Ascending aorta (tissue), 1 donor: ENCODE data around the genes PLGLB1 and FOXI3.

DNA sequence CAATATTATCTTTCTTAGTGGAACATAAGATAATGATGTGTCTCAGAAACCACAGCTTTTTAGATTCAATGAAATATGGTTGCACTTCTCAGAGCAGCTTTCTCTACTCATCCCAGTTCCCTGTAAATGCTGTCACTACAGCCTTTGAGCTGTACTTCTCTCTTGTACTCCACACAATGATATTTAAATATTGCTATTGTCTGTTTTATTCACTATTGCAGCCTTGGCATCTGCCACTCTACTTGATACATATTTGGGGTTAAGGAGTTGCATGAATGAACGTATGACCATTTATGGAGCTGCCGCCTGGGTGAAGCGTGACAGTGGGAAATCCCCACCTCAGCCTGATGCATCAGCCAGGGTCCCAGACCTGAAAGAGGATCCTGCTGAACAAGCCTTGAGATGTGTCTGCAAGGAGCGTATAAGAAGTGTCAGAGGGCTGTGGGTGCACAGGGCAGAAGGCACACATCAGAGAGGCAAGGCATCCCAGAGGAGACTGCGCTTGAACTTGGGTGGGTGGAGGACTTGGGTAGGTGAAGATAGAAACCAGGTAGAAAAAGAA lies 39.1 kb downstream of the MRPL35 start:
- PRO-cap, result no peak

GRCh38 chr2:86251701-86252645 lies 52.7 kb downstream of the MRPL35 start:
- PRO-cap, result no peak

DNA sequence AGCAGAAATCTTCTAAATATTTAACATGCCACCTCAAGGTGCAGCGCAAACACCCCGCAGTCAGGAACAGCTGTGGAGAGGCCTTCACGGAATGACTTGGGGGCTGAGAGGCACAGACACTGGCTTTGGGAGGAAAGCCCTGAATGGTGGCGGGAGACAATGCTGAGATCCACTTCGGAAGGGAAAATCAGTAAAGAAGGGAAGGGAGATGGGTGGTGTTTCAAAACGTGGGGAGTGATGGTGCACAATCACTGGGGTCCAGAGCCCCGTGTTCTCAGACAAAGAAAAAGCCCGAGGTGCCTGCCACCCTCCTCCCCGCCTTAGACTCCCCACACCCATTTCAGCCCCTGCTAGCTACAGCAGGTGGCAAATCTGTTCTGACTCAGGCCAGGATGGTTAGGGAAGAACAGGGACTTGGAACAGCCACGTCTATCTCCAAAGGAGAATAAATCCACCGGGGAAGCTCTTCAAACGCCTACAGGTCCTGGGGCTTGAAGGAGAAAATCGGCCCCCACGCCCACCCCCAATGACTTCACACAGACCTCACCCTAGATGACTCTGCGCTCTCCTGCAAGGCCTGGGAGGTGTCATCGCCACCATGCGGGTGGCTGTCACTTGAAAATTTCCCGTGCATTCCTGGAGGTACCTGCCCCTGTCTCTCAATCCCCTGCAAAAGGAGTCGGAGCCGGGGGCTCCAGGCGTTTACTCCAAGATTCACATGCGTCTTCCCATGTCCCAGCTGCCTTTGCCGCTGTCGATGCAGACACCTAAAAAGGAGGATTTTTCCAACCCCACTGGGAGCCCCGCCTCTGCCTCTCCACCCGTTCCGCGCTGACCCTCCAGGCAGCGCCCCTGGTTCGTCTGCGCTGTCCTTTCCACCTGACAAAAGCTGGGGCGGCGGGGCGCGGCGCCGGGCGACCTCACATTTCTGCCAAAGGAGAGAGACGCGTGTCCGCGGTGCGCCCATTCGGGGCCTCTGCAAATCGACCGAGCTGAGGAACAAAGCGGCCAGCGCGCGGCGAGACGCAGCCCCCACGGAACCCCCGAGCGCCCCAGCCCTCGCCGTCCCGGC lies 915 bp downstream of the REEP1 start:
- PRO-cap, result no peak

DNA sequence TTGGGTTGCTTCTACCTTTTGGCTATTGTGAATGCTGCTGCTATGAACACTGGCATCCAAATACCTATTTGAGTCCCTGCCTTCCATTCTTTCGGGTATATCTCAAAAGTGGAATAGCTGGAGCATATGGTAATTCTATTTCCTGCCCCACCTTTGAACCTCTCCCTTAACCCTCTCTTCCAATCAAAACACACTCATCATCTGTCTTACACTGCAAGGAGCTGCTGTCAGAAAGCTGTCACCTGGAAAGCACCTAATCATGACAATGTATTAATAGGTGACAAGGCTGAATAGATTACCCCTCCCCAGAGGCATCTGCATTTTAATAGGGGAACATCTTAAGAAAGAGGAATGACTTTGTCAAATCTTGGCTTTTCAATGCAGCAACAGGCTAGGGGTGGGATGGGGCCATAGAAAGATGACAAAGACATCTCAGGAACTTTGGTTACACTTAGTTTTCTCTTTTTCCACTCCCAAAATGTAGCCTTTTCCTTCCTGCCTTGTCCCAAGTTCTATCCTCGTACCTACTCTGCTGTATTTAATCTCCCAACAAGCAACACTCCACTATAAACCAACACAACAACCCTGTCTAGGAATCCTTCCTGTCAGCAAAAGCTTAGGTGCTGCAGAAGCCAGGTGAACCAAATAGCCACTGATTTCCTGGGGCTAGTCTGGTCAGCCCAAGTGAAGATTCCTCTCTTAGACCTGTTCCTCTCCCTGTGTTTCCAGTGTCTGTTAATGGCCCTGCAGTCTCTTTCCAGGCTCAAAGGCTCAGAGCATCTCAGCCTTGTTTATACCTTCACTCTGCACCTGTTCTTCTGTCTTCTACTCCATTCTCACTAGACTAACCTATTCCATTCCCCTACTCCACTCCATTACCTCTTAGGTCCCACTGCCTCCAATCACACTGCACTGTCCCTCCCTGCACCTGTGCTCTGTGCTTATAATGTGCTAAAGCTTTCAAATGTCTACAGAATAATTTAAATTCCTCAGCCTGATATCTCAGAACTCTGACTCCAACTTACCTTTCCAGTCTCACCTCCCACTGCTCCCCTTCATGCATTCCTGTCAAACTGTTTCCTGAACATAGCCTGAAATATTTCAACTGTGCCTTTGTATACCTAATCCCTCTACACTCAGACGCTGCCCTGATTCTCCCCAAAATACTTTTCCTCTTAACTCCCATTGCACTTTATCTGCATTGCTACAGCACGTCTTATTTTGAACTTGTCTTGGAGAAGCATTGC lies 41.0 kb downstream of the CHMP3 start:
- PRO-cap, result no peak

GRCh38 chr2:86775361-86776394 lies 15.0 kb downstream of the CD8A start:
- PRO-cap, result no peak

DNA sequence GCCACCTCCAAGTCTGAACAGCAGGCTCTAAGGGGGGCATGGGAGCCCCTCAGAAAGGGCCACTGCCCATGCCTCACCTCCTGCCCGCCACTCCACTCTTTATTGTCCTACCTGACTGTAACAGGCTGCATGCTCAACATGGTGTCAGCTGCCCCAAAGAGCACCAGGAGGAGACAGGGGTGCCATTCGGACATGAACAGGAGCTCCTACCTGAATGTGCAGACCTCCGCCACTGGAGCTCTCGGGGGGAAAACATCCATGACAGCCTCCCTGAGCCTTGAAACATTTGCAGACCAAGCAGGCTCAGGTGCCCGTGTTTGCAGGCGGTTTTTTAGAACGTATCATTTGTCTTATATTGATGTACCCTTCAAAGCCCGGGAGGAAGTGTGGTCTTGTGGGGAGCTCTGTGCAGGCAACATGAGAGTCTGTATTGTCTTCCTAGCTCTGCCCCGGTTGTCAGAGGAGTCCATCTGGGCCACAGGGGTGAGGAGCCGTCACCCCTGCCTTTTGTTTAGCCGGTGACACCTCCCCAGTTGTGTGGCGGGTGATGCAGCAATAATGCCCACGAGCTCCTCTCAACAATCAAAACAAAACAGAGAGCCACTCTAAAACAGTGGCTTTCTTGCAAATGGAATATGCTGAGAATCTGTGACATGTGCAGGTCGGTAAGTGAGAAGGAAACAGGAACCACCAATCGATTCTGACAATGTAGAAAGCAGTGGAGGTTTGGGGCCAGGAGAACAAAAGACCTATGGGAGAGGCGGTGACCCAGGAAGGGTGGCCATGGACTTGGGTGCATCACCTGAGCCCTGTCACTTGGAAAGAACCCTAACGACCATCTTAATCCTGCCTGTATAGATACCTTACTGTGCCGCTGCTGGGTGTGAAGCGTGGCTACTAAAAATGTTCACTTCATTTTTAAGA lies 35.3 kb upstream of the CD8A start:
- PRO-cap, result no peak

- PRO-cap, result no peak
Observed at GRCh38 chr2:87021806-87022236, at the start of gene PLGLB1. Gene PLGLB1 (minus strand): TSS chr2:87021844.

GRCh38 chr2:87466414-87467002 lies 281.4 kb upstream of the PLGLB2 start:
- PRO-cap, result no peak

DNA sequence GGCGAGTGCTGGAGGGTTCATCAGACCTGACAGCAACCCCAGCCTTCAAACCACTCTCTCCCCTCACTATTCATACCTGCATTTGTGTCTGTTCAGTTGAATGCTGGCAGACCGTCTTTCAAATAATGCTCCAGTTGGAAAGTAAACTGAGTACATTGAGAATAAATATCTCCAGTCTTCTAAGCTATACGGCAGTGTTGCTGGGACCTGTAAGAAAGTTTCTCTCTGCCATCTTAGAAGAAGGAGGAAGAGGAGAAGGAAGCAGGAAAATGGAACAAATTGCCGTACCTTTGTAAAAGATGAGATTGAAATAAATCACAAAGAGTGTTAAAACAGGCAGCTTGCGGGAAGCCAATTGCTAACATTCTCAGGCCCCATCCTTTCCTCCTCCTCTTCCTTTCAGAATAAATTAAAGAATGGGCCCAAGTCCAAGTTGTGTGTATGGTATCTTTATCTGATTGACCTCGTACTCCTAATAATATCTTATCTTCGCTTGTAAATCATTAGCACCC lies 216.4 kb upstream of the PLGLB2 start:
- PRO-cap, result no peak

DNA sequence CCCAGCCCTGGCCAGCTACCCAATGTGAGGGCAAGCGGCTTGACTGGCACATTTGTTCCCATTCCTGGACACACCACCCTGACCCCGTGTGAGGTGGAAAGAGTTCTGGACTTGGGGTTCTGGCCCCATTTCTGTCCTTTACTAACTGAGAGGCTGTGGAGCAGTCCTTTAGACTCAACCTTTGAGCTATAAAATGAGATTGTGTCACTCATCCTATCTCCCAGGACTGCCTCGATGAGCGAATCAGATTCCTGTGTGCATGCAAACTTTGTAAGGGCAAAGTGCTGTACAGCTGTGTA lies 9.2 kb downstream of the THNSL2 start:
- PRO-cap, result no peak

DNA sequence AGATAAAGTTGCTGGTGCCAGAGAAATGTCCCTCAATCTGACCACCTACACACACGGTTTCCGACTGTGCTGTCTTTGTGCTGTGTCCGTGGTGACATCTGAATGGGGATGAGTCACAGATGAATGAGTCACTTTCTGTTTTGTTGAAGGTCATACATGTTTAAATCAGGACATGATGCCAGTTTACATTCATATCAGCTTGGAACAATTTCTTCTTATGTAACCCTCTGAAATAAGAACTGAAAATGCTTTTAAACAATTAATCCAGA lies 95.5 kb downstream of the THNSL2 start:
- PRO-cap, result no peak

DNA sequence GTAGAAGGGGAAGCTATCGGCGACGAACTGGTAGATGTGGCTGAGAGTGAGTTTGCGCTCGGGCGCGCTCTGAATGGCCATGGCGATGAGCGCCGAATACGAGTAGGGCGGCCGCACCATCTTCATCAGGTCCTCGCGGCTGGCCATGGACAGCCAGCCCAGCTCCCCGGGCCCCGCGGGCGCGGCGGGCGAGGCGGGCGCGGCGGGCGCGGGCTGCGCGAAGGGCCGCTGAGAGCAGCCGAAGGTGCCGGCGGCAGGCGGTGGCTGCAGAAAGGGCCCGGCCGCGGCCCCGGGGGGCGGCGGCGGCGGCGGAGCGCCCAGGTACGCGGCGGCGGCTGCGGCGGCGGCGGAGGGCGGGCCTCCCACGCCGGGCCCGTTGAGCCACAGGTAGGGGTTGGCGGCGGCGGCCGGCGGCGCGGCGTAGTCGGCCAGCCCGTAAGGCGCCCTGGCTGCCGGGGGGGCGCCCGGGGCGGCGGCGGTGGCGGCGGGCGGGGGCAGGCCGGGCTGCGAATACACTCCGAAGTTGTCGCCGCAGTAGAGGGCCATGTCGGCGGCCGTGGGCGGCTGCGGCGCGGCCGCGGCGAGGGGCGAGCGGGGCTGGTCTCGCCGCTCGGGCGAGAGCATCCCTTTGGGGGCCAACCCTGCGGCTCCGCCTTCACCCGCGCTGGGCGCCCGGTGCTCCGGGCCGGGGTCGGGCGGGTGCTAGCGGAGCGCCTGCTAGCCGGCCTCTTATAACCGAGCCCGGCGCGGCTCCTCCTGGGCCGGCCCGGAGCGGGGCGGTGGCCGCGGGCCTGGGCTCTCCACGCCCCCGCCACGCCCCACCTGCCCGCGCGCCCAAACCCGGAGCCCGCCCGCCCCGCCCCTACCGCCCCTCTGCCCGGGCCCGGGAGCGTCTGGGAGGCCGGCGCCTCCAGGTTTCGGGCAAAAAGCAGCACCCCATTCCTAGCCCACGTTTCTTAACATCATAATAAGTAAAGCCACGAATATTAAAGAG lies at the start of gene FOXI3:
Gene FOXI3 (minus strand): TSS at position 704 of the 994 bp plus-strand sequence.
- PRO-cap, result no peak

- PRO-cap, result no peak
Observed at GRCh38 chr2:89268379-89268597, 576.8 kb downstream of the RPIA start.

DNA sequence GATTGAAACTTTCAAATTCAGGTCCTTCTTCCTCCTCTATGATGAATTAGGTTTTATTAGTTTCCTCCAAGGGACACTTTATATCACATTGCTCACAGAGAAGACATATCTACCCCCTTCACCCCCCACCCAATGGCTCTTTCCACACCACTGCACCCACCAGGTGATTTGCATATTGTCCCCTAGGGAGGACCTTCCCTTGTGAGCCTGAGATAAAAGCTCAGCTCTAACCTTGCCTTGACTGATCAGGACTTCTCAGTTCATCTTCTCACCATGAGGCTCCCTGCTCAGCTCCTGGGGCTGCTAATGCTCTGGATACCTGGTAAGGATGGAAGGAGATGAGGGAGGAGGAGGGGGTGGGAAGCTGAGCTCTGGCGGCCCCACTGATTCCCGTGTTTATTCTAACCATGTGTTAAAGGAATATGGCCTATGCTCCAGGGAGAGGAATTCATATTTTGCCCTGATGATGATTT lies 1255.8 kb downstream of the RPIA start:
- PRO-cap, result no peak

- PRO-cap, result no peak
Observed at GRCh38 chr2:89968502-89969102, 1277.1 kb downstream of the RPIA start.

GRCh38 chr2:91659615-91660429 lies 2927.3 kb upstream of the AQP7B start:
- PRO-cap, result no peak

- PRO-cap, result no peak
Observed at GRCh38 chr2:95293551-95294070, 3.5 kb upstream of the KCNIP3 start.

DNA sequence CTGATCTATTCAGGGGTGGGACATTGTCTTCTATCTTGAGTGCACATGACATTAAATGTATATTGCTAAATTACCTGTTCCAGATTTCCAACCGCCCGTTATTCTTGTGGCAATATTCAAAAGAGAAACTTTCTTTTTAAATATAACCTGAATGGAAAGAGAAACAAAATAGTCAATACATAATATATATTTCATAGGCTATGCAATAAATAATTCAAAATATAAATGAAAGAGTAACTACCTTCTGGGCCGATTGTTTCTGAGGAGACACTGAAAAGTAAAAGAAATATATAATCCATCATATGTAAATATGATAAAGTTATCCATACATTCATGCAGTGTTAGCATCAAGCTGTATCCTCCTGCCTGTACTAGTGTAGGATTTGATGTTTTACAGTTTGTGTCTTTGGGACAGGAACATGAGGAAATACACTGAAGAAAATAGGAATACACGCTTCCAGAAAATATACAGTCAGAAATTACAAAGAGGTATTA lies 109.3 kb downstream of the ANKRD36C start:
- PRO-cap, result no peak

DNA sequence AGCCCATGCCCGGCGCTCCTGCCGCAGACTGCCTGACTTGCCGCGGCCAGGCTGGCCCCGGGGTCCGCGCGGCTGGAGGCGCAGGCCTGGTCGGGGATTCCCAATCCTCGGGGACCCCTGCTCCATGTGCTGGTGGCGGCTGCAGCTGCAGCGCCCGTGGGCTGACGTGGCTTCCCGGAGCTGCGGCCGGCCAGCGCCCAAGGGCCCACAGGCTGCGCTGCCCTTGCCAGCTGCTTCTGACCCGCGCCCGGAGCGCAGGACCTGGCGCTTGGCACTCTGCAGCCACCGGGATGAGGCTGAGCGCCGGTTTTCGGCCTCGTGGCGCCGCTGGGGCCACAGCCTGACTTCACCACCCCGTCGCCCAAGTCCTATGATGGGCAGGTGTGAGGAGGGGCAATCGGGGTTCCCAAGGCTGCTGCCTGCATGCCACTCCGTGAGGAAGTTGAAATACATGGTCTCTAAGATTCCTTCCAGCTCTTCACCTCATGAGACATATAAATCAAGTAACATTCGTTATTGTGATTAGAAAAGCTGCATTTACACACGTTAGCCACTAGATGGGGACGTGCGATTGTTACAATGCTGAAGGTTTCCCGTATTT lies 865 bp upstream of the ANKRD36C start:
- PRO-cap, result no peak

DNA sequence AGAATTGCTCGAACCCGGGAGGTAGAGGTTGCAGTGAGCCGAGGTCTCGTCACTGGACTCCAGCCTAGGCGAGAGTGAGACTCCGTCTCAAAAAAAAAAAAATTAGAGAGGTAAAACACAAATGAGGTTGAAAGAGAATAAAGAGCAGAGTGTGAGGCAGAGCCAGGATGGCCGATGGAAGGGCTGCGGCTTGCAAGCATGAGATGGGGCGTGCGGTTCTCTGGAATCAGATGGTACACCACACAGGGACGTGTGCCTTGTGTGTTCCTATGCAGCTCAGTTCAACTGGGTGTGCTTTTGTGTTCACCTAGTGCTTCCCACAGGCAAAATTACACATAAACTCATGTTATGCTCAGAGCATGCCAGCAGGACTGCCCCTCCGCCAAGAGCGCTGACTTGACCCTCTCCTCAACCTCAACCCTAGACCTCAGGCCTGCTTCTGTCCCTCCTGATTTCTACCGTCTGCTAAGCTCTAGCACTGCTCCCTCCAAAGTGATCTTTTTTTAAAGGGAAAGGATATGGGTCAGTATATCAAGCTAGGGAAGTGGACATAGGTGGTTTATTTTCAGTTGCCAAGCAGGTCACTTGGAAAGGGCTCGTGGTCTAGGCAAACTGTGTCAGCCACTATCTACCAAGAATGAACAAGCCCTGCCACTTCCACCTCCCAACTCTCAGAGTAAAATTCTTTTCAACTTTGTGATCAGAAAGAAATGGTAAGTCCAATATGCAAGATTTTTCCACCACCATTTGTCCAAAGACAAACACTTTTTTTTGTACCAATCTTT lies 24.3 kb downstream of the STARD7 start:
- PRO-cap, result no peak